LHCN-M2 (cell line): ENCODE results near the gene PDE10A.

DNA sequence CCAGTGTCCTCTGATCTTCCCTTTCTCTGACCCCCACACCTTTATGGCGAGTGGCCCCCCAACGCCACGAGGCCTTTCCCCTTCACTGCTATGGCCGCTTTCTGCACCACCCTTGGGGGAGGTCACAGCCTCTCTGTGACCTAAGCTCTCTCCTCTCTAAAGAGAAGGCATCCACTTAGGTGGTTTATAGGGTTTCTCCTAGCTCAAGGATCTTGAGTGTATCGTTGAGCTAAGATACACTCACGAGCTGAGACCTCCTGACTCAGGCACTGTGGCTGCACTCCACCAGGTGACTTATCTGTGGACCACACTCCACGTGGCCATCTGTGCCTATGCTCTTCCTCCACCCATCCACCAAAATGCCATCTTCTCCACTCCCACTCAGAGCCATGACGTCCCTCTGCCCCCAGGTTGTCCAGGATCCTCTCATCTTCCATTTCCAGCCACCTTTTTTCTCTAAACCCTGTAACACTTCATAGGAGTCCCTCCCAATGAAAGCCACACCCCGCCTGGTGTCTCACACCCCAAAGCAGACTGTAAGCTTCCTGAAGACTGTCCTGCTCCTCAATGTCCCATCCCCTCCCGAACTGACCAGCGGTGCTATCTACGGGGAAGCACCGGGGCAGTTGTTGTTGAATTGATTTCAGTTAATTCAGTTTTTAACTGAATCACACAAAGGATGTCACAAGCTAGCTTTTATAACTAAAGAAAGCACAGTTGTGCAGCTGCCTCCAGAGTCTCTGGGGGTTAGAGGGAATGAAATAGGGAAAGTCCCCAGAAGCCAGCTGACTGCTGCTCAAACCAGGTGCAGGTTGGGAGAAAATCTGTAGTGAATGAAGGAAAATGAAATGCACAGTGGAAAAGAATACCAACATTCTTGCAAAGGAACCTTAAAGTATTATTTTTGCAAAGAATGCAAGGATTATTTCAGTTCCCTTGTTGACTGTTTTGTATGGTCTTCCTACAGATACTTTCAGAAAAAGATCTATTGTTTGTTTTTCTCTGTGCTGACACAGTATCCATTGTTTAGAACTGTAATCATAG is 222.8 kb upstream of the QKI start:
- RAMPAGE, long total RNA = no peak

GRCh38 chr6:163309727-163310010 is 104.8 kb upstream of the QKI start:
- RAMPAGE, long total RNA = no peak

GRCh38 chr6:163393896-163394267 is 20.6 kb upstream of the QKI start:
- RAMPAGE, long total RNA = no peak

DNA sequence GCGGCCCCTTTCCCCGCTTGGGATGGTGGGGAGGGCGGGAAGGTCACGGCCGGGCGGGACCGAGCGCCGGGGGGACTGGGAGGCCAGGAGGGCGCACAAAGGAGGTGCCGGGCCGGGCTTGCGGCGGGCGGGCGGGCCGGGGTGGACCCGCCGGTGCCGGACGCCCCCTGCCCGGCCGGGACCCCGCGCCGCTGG is 759 bp downstream of the QKI start:
- RAMPAGE, long total RNA = no peak

DNA sequence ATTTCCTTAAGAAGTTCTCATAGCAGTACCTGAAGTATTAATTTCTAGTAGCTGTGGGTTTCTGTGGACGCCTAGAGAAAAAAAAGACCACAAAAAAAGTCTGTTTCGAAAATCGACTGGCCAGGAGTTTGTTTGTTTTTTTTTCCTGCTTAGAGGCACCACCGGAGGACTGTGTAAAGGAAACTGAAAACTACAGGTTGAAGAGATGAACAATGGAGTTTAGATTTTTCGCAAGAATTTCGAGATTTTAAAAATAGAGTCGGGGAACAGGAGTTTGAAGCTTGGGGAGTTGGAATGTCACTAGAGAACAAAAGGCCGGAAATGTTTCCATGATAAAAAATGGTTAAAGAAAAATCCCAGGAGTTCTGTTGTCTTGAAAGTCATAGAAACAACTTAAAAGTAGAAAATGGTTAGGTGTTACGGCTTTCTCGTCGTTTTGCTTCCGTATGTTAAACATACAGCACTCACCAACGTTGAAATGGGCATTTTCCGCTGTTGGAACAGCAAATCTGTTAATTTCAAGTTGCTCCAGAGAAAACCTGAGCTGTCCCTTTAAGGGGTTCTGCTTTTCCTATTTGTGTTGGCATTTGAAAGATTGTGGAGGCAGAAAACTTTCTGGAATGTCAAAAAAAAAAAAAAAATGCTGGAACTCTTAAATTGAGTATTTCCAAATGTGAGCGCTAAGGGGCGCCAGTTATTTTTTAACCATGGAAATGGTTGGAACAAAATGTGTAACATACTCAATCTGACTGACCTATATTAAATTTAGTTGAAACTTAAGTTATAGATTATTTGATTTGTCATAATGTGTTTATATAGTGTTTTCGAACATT is 2.0 kb downstream of the QKI start:
- RAMPAGE, long total RNA = no peak

GRCh38 chr6:163442162-163442660 is 27.7 kb downstream of the QKI start:
- RAMPAGE, long total RNA = no peak

GRCh38 chr6:163464617-163465655 is 50.4 kb downstream of the QKI start:
- RAMPAGE, long total RNA = no peak

DNA sequence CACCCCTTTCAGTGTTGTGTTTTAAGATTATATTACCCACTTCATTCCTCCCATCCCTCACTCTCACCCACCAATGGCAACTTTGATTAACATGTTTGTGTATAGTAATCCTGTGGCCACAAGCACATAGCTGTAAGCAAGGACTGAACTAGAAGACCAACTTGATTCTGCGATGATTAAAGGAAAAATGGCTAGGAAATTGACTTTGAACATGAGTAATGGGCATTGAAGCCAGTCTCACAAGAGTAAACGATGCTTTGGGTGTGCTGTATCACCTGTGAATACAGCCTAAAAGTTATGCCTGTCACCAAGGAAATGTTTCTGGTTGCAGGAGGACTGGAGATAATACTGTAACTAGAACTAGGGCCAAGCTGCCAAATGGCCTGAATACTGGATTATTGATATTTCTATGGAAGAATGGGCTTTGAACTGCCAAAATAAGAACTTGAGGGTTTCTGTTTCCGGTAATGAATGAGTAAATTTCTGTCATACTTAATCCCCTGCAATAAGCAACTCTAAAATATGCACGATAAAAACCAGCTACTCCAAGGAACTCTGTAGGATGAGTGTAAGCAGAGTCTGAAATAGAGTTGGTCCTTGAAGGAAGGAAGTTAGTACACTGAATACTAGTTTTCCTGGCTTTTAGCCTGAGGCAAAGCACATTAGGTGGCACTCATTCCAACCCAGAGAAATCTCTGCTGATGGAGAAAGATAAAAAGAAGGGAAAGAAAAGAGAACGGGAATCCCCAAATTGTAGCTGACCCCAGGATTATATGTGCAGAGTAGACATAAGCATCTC is 92.5 kb downstream of the QKI start:
- RAMPAGE, long total RNA = no peak

GRCh38 chr6:163518760-163519493 is 104.4 kb downstream of the QKI start:
- RAMPAGE, long total RNA = no peak

DNA sequence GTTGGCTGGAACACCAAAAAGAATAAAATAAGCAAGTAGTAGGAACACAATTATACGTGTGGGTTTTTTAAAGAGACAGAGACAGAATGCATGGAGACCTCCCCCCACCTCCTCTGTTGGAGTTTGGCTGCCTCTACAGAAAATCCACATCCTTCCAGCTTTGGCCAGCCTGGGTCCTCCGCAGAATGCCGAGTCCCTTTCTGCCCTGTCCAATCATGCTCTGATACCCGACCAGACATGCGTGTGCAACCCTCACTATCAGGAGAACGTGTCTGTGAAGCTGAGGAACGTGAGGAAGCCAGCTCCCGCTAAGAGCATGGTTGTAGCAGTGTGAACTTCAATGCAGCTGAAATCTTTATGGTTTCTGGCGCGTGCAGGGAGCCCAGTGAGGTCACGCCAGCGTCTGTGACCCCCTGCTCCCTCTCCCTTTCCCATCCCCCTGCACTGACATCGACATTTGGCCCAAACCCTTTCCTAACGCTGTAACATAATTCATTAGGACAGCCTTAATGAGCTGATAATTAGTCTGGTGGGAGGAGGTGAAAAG is 423.1 kb downstream of the QKI start:
- RAMPAGE, long total RNA = no peak

DNA sequence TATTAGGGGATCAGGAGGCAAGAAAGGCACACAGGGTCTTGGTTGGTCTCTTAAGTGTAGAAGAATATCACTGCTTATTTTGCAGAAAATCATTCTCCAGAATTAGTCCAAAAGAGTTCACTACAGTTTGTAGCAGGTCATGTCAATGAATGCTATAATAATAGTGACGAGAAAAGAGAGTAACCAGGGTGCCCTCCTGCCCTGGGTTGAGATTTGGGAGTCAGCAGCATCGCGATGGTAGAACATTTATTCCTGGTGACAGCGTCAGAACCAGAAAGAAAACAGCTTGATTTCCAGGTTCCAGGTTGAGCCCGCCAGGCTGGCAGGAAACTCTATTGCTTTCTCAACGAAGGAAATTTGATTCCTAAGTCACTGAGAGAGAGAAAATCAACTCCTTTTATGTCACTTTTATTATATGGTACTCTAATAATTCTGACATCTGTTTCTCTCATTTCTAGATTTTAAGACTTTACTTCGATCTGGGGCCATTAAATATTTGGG is 550.3 kb downstream of the QKI start:
- RAMPAGE, long total RNA = no peak

- RAMPAGE, long total RNA = no peak
Observed at GRCh38 chr6:164105485-164105678, 690.9 kb downstream of the QKI start.

- RAMPAGE, long total RNA = no peak
Observed at GRCh38 chr6:164106137-164106913, 691.8 kb downstream of the QKI start.

DNA sequence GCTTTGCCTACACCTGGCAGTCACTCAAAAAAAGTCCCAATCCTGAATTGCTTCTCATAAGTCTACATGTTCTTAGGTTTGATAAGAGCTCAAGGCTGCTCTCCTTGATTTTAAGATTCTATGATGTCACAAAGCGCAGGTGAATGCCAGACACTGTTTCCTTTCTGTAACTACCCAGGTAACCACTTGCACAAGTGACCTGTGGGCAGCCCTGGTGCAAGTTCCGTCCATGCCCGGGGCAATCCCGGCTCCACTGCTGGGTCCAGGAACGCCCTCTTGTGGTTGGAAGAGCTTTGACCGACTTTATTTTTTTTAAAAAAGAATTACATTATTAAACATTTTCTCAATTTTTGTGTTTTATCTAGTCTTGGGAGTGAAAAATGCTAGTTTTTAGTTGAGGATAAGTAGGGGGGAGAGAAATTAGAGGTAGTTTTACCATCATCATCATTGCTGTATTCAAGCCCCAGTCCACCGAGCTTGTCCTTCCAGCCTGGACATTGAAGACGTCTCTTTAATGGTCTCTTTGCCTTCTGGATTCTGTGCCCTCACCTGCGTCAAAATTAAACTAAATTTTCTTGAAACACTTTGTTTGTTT is 695.3 kb downstream of the QKI start:
- RAMPAGE, long total RNA = no peak

GRCh38 chr6:164507196-164507686 is 802.2 kb downstream of the C6orf118 start:
- RAMPAGE, long total RNA = no peak

DNA sequence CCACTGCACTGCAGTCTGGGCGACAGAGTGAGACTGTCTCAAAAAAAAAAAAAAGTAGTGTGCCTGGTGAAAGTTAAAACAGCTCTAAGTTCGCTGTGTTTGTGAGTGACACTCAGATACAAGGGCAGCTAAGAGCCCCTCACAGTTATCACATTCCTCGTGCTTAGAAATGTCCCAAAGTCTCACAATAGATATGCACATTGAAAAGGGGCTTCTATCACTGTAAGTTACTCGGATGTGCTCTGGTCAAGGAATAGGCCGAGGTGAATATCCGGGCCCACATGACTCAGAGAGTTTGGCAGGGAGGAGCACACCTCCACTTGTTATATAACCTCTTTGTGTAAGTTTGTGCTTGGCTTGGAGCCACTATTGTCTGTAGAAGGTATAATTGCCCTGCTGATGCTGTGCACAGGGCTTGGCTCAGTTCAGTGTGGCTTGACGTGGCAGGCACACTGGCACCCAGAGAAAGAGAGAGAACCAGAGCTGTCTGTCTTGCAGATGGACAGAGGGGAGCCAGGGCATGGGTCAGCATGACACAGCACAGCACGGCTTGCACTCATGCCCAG is 482.7 kb downstream of the C6orf118 start:
- RAMPAGE, long total RNA = no peak

GRCh38 chr6:165648907-165649435 is 14.1 kb downstream of the PDE10A start:
- RAMPAGE, long total RNA = no peak

DNA sequence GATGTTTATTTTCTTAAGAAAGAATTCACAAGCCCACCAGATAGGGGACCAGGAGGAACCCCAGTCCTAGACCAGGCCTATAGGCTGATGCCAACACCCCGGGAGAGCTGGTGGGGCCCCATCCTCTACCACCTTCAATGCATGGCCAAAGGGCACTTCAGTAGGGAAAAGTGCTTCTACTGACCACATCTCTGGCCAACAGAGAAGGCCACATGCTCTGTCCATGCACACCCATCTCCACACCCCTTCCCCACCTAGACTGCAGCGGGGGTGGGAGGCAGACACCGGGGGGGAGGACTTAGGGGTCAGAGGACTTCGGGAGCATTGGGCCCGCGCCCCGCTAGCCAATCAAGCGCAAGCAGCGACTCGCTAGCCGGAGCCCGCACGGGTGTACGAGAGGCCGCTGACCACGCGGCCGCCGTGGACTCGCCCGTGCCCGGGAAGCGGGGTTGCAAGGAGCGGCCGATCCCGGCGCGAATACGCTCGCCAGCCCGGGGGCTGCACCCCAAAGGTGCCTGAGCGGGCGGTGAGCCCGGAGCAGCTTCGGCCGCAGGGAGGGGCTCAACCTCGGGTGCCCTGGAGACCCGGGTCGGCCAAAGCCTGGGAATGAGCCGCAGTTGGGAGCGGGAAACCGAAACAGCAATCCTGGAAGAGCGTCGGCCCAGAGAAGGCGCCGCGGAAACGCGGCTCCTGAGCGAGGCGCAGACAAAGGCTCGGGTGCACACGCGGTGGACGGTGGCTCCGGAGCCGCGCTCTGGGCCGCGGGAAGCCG is 2.8 kb downstream of the PDE10A start:
- RAMPAGE, long total RNA = no peak

GRCh38 chr6:165662646-165663734 is at the start of gene PDE10A:
TSS of gene PDE10A (minus strand) at chr6:165663241.
- RAMPAGE, long total RNA = no peak

DNA sequence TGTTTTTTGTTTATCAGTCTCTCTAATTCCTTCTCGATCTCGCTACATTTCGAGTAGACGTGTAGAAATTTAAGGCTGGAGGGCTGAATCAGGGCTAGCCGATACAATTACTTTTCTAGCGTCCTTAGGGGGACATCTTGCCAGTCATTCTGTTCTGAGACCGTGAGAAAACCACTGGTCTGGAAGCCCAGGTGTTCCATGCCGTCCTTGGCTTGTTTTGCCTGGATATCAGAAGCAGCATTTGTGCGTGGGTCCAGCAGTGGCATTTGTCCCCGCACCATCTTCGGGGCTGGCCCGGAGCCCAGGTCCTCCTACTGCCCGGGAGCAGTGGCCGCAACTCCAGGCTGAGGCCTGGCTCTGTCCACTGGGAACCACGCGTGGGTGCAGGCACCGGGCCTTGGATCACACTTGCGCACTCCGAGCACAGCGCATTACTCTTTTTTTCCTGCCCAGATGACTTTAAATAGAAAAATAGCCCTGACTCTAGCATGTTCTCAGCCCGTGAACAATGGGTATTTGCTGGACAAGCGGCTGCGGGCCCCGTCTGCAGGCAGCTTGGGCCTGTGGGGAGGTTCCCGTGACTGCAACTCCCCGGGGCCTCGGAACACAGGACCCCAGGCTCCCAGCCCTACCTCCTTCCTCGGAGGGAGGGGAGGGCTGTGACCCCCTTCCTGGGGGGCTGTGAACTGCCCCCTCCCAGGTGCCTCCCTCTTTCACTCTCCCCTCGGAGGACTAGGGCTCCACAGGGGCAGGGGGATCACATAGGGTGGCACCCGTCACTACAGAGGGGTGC is 162.3 kb downstream of the TBXT start:
- RAMPAGE, long total RNA = no peak